Peyer's patch (tissue), 4 donors: ENCODE measurements around the genes ZP2, SDR42E2 and NPIPB5.

GRCh38 chr16:20740305-20740856 lies 1.2 kb downstream of the THUMPD1 start:
- PRO-cap, result no peak
- RAMPAGE, long total RNA, 4 experiments, result no peak in any of the 4 experiments

- PRO-cap, result bidirectional peak, plus-strand start at chr16:20851873, minus-strand start at chr16:20851693
- RAMPAGE, long total RNA, 4 experiments, result no peak in any of the 4 experiments
Measured at GRCh38 chr16:20851322-20852067, 45.2 kb downstream of the REXO5 start.

DNA sequence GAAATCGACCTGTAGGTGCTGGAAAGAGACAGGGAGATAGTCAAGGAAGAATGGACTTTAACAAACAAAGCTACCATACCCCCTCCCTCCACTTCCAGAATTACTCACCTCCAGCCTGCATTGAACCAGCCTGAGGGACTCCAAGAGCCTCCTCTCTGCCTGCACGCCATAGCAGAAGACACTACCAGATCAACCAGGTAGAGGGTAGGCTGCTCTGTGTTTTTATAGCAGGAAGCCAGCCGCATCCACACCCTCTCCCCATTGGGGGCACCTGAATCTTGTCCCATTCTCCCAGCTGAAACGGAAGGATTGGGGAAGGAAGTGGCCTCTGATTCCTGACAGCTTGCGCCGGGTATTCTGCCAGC lies at the start of gene ZP2:
Gene ZP2, minus strand, starts transcription at position 197 of the 365 bp plus-strand sequence.
- PRO-cap, result no peak
- RAMPAGE, long total RNA, 4 experiments, result no peak in any of the 4 experiments

DNA sequence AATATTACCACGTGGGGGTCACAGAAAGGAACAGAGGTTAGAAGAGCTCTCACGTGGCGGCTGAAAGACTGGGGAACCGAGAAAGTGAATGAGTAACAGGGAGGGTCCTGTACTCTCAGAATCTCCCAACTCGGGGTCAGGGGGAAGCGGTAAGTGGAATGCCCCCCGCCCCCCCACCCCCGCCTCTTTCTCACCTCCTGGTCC lies 98.2 kb upstream of the METTL9 start:
- PRO-cap, result no peak
- RAMPAGE, long total RNA, 4 experiments, result no peak in any of the 4 experiments

DNA sequence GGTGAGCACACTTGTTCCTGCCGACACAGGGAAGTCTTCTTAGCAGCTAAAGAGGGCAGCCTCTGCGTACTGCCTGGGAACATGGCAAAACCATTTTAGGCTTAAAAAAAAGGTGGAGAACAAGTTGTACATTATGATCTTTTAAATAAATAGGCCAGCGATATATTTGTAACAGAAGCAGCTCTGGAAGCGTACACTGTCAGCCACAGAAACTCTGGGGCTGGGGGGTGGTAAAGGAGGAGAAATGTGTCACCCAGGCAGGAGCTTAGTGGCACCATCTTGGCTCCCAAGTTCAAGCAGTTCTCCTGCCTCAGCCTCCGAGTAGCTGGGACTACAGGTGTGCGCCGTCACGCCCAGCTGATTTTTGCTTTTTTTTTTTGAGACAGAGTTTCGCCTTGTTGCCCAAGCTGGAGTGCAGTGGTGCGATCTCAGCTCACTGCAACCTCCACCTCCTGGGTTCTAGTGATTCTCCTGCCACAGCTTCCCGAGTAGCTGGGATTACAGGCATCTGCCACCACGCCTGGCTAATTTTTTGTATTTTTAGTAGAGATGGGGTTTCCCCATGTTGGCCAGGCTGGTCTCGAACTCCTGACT lies 82.2 kb upstream of the METTL9 start:
- PRO-cap, result no peak
- RAMPAGE, long total RNA, 4 experiments, result no peak in any of the 4 experiments

- PRO-cap, result unidirectional peak, plus-strand start at chr16:22162514
- RAMPAGE, long total RNA, 4 experiments, result no peak in any of the 4 experiments
Measured at GRCh38 chr16:22162193-22162790, at the start of gene SDR42E2. SDR42E2 (plus strand) TSS chr16:22162506.

DNA sequence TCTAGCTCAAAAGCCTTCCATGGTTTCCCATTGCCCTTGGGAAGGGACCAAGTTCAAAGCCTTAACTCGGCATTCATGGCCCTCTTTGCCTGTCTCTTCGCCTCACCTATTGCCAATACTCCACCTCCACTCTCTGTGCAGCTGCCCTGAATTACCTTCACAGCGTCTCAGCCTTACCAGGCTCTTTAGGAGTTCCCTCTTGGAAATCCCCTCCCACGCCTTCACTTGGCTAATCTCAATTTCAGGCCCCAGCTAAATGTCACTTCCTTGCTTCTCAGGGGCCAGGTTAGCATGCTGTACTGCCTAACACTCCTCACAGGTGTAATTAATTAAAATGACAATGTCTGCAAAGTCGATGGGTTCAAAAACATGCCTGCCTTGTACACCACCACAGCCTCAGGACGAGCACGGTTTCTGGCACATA lies 11.4 kb upstream of the EEF2K start:
- PRO-cap, result no peak
- RAMPAGE, long total RNA, 4 experiments, result no peak in any of the 4 experiments

DNA sequence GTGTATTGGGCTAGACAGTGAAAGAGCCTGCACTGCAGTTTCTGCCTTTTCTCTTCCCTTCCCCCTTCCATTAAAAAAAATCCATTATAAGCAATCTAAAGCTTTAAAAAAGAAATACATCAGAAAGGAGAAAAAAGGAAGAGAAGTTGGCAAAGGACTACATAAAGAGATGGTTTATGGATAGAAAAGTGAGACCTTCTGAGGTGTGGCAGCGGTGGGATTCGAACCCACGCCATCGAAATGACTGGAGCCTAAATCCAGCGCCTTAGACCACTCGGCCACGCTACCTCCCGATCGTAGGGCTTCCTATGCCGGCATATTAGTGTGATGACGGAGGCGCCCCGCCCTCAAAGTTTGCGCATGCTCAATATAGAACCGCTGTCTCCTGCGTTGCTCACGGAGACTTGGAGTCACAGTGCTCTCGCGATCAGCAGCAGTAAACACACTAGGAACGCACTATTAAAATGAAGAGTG lies 10.5 kb upstream of the EEF2K start:
- PRO-cap, result unidirectional peak, plus-strand start at position 276 of the sequence; bidirectional peak, plus-strand start at position 400 of the sequence, minus-strand start at position 292 of the sequence
- RAMPAGE, long total RNA, 4 experiments, result no peak in any of the 4 experiments

DNA sequence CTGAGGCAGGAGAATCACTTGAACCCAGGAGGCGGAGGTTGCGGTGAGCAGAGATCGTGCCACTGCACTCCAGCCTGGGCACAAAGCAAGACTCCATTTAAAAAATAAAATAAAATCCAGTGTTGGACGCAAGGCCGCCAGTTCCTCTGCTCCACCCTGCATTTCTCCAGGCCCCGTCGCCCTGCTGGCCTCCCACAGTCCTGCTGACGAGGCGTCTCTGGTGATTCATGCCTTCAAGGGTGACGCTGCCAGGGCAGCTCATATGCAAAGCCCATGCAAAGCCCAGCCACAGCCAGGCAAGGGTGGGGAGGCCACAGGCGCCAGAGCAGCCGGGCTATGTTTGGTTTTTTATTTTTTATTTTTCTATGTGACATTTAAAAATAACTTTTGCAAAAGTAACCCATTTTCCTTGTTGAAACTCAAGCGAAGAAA lies 6.5 kb upstream of the EEF2K start:
- PRO-cap, result bidirectional peak, plus-strand start at position 289 of the sequence, minus-strand start at position 205 of the sequence
- RAMPAGE, long total RNA, 4 experiments, result no peak in any of the 4 experiments

DNA sequence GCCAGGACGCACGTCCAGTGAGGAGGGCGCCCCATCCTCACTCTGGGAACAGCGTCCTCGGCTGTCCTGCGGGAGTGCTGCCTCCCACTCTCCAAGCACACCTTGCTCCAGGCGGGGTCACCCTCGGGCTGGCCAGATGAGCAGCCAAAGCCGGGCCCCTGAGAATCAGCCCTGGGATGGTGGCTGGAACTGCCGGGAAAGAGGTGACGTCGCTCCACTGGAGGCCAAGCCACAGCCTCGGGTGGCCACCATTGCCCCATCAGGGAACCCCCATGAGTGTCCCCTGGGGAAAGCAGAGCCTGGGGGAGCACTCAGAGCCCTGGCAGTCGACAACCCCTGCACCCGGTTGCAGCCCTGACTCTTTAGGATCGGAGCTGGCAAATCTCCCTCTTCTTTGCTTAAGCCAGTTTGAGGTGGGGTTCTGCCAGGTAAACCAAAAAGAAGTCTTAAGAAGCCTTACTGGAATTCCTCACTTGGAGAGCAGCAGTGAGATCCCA lies 51.1 kb upstream of the CDR2 start:
- PRO-cap, result no peak
- RAMPAGE, long total RNA, 4 experiments, result no peak in any of the 4 experiments

DNA sequence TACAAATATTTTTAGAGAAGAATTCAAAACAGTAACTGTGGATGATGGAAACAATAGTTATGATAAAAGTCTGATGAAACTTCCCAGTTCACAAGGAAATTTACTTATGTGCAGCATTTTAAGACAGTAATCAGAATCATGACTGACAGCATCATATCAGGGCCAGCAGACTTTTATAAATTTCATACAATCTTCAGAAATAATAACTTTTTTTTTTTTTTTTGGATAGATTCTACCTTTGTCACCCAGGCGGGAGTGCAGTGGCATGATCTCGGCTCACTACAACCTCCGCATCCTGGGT lies at the start of gene NPIPB5:
Gene NPIPB5, plus strand, starts transcription at position 225 of the 301 bp plus-strand sequence.
- PRO-cap, result no peak
- RAMPAGE, long total RNA, 4 experiments, result no peak in any of the 4 experiments

- PRO-cap, result no peak
- RAMPAGE, long total RNA, 4 experiments, result no peak in any of the 4 experiments
Measured at GRCh38 chr16:22606435-22606977, 95.8 kb downstream of the NPIPB5 start.

GRCh38 chr16:22635151-22635843 lies 124.6 kb downstream of the NPIPB5 start:
- PRO-cap, result no peak
- RAMPAGE, long total RNA, 4 experiments, result no peak in any of the 4 experiments

- PRO-cap, result no peak
- RAMPAGE, long total RNA, 4 experiments, result no peak in any of the 4 experiments
Measured at GRCh38 chr16:22673489-22673854, 140.5 kb upstream of the HS3ST2 start.

GRCh38 chr16:22692730-22693487 lies 121.1 kb upstream of the HS3ST2 start:
- PRO-cap, result no peak
- RAMPAGE, long total RNA, 4 experiments, result no peak in any of the 4 experiments

- PRO-cap, result no peak
- RAMPAGE, long total RNA, 4 experiments, result no peak in any of the 4 experiments
Measured at GRCh38 chr16:23091956-23092631, 57.2 kb downstream of the USP31 start.

DNA sequence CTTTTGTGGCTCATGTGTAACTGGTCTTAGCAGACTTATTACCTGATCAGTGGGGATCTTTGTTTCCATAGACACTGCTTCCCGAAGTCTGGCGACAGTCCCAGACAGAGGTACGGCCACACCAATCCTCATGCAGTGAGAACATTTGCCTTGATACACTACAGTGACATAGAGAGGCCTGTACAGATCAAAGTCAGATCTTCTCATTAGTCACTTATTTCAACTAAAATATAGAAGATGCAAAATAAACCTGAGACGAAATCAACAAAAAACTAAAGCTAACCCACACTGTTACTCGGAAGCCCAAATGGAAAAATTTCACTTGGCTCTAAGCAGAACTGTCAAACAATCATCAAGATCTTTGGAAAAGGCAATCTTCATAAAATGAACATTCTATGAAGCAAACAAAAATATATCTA lies 43.8 kb downstream of the USP31 start:
- PRO-cap, result no peak
- RAMPAGE, long total RNA, 4 experiments, result no peak in any of the 4 experiments

- PRO-cap, result no peak
- RAMPAGE, long total RNA, 4 experiments, result start-site peak on the plus strand in 1 of 4 experiments, at chr16:23348723-23348900 at its widest, 6 reads per replicate
Measured at GRCh38 chr16:23348558-23349025, 46.5 kb downstream of the SCNN1B start.

- PRO-cap, result no peak
- RAMPAGE, long total RNA, 4 experiments, result no peak in any of the 4 experiments
Measured at GRCh38 chr16:23465922-23466204, 12.9 kb upstream of the COG7 start.

- PRO-cap, result no peak
- RAMPAGE, long total RNA, 4 experiments, result start-site peak on the minus strand in 1 of 4 experiments, at chr16:23466508-23466629 at its widest, 31 to 48 reads per replicate
Measured at GRCh38 chr16:23466205-23467133, 13.5 kb upstream of the COG7 start.